ENCODE measurements around a stretch of chr16.

- PRO-cap: no peak
Observed at GRCh38 chr16:56936884-56937341, 5.0 kb downstream of the HERPUD1 start.

DNA sequence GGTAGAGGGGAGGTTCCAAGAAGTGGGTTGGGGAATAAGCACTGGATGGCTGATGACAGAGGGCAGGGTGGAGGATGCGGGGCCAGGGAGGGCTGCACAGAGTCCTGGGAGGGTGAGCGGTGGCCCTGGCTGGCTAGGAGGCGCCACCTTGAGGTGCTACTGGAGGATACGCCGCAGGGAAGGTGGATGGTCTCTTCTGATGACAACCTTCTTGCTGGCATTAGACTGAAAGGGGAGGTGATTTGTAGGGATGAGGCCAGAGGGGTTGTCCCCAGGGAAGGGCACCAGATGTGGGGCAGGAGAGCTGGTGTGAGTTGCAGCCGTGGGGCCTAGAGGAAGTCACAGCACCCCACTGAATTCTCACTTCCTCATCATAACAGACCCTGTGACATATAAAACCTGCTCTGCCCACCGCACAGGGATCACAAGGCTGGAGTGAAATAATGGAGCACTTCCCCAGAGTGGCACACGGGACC, 10.4 kb upstream of the CETP start:
- PRO-cap: no peak

DNA sequence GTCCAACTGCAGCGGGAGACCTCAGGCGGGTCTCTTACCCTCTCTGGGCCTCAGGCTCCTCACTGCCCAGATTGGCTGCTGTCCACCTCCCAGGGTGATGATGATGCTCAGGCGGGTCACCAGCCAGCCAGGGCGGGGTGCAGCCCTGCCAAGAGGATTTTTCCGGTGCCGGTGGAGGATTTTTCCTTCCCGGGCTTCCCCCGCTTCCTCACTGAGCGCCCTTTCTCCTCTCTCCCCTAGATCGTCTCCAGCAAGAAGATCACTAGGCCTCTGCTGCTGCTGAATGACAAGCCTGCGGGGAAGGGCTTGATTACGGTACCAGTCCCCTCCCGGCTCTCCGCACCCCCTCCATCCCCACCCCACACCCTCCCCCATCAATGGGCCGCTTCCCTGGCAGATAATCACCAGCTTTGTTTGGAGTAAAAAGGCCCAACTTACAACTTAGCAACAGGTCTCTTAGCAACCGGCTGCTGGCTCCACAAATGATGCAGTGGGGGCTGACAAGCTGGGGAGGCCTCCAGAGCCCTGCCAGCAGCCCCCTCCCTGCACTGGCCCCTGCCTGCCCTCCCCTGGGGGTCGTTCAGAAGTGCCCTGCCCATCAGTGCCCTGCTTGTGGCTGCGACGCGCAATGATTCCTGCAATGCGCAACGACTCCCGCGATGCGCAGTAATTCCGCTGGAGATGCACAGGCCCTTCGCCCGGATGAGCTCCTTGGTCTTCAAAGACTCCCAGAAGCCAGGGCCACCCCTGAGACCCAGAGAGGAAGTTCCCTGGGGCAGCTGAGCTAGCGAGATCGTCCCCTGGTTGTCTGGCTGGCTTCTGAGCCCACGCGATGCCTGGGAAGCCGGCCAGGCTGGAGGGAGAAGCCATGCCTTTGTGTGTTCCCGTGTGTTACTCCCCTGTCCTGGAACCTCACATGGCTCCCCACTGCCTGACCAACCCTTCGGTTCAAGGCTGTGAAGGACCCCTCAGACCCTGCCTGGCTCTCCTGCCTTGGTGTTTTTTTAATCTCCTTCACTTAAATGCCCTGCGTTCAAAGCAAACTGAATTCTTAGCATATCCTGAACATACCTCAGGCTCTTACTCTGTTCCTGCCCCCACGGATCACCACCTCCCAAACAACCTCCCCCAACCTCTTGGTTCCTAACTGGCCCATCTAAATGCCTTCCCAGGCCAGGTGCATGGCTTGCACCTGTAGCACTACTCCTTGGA, 23.3 kb downstream of the CPNE2 start:
- PRO-cap: no peak

GRCh38 chr16:57144911-57145640, 40.8 kb downstream of the PSME3IP1 start:
- PRO-cap: no peak

DNA sequence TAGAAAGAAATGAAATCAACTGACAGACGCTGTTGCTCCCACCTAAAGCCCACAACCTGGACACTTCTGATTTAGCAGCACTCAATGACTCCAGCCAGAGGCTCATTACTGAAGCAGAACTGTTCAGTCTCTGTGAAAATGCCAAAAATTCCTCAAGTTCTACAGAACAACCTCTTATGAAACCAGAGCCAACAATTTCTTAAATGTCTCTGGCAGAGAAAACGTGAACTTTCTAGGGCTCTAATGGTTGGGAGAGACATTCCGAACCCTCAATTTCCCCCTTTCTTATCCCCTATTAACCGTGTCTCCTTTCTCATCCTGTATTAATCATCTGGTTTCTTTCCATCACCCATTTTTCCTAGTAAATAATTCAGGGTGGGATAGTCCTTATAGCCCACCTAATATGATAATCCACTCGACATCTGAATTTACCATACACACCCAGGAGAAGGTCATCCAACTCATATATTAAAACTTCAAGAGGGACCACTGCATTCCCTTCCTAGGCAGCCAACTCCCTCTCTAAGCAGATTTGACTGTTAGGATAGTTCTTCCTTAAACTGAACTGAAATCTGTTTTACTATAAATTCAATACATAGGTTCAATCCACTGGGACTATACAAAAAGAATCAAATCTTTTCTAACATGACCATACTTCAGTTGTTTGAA, 9.7 kb downstream of the PSME3IP1 start:
- PRO-cap: no peak

- PRO-cap: no peak
Observed at GRCh38 chr16:57253628-57253981, 8.5 kb downstream of the ARL2BP start.

GRCh38 chr16:57266499-57267334, 17.8 kb downstream of the PLLP start:
- PRO-cap: no peak

GRCh38 chr16:57299452-57300309, 15.2 kb upstream of the PLLP start:
- PRO-cap: bidirectional peak, plus-strand start at chr16:57299876, minus-strand start at chr16:57299884

DNA sequence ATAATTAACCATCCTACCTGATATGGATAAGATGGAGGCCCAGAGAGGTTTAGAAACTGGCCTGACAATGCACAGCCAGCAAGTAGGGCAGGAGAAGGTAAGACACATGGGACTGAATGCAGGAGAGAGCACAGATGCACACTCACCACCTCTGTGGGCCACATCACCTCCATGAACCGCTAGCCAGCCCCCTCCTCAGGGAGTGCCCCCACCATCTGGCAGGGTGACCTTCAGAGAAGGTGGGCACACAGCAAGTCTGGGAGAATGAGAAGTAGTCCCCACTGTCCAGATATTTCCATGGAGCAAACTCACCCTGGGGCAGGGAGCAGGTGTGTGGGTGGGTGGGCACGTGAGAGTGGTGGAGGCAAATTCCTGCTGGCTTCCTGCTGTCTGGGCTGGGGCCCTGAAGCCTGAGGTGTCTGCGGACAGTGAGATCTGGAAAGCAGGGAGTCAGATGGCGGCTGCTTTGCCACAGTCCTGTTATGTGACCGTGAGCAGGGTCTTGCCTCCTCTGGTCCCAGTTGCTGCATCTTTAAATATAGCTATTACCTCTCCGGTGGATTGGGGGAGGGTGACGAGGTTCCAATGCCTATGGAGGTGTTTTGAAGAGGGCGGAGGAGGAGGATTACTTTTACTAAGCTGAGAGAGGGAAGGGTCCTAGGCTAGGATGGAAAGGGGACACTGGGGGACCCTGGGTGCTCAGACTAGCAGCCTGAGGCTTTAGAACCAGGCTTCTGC, 1.2 kb downstream of the CX3CL1 start:
- PRO-cap: no peak

GRCh38 chr16:57384470-57384883, 12.2 kb downstream of the CX3CL1 start:
- PRO-cap: no peak

DNA sequence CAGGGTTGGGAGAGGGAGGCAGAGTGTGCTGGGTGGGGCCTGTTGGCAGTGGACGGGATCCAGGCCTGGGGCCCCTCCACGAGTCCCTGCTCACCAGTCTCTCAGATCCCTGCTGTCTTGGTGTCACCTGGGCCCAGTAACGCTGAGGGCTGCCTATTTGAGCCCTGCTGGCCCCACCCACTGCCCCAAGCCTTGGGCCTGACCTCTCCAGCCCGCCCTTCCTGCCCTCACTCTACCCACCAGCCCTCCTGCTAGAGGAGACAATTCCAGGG, 21.6 kb downstream of the CCDC102A start:
- PRO-cap: no peak

GRCh38 chr16:57517986-57518920, 18.1 kb downstream of the CCDC102A start:
- PRO-cap: no peak

DNA sequence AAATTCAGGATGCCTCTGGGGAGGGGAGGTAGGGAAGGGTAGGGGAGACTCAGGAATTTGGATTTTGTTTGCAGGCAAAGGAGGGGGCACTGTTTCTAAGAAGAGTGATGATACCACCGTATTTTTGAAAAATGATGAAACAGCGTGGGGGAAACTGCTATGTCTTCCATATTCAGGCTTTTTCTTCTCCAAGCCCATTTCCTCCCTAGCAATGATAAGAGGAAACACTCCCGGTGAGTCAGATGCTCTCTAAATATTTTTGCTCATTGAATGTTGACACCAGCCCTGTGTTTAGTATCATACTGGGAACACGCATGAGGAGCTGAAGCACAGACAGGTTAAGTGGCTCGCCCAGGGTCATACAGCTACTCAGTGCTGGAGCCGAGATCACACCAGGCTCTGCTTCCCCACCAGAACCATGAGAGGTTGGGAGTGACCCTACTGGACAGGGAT, 37.9 kb upstream of the ADGRG1 start:
- PRO-cap: no peak

- PRO-cap: bidirectional peak, plus-strand start at chr16:57602337, minus-strand start at chr16:57602117
Observed at GRCh38 chr16:57601738-57602612, 26.5 kb upstream of the ADGRG1 start.

GRCh38 chr16:57622383-57623020, 5.9 kb upstream of the ADGRG1 start:
- PRO-cap: unidirectional peak, minus-strand start at chr16:57622539

DNA sequence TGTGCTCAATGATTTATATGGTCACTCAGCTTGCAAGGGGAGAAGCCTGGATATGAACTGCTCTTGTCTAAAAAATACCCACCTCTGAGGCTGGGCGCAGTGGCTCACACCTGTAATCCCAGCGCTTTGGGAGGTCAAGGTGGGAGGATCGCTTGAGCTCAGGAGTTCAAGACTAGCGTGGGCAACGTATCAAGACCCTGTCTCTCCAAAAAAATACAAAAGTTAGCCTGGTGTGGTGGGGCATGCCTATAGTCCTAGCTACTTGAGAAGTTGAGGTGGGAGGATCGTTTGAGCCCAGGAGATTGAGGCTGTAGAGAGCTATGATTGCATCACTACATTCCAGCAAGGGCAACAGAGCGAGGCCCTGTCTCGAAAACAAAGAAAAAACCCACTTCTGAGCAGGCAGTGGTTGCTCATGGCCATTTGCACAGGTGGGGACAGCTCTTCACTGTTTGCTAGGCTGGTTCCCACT, 4.3 kb upstream of the ADGRG1 start:
- PRO-cap: unidirectional peak, plus-strand start at position 391 of the sequence; unidirectional peak, plus-strand start at position 419 of the sequence

GRCh38 chr16:57627368-57627940, 976 bp upstream of the ADGRG1 start:
- PRO-cap: no peak

DNA sequence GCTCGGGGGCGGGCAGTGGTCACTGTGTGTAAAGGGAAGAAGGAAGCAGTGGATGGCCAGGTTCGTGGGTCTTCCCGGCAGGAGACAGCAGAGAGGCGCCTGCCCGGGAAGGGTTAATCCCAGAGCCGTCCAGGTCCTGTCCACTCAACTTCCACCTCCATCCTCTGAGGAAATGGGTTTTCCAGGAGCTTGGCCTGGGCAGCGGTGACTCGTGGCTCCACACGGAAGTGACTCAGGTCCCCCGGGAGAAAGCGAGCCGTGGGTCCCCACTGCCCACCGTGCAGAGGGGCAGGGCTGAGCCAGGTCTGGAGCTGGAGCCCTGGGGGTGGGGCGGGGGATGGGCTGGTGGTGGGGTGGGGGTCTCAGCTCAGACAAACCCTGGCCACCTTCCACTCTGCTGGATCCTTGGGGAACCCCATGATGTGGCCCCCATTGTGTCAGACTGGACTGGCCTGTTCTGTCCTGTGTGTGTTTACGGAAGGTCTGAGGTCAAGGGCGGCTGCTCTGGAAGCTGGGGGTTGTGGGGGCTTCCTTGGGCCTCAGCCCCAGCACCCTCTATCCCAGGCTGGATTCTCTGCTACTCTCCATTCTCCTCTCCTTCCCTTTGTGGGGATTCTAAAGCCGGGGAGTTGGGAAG, 17.7 kb downstream of the ADGRG1 start:
- PRO-cap: no peak

DNA sequence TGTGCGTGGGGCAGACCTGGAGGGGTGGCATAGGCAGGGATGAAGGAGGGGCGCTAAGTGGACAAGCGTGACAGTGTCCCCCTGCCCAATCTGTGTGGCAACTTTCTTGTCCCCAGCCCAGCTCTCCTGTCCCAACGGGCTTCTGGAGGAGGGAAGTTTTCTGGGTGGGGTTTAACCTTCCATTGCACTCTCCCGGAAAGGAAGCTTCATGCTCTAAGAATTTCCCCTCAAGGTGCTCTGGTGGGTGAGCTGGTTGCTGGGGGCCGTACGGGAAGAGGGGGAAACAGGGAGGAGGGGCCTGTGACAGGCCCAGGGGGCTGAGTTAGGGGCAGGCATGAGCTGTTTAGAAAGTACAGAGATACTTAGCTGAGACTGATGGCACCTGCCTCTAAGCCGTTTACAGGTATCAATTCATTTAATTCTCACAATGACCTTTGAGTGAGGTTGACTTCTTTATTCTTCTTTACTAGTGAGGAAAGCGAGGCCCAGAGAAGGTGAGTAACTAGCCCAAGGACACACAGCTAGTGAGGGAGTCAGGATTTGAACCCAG, 18.7 kb downstream of the ADGRG1 start:
- PRO-cap: no peak

DNA sequence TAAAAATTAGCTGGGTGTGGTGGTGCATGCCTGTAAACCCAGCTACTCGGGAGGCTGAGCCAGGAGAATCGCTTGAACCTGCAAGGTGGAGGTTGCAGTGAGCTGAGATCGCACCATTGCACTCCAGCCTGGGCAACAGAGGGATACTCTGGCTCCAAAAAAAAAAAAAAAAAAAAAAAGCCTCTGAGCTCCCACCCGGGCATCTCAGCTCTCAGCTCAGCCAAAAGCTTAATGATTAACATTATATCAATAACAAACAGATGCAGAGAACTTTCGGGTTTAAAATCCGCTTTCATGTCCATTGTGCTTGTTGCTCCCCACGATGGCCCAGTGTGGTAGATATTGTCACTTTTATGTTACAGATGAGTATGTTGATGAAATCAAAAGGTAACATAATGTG, 9.2 kb downstream of the DRC7 start:
- PRO-cap: no peak